Penis (tissue), 1 donor: ENCODE measurements around a stretch of chr5.

DNA sequence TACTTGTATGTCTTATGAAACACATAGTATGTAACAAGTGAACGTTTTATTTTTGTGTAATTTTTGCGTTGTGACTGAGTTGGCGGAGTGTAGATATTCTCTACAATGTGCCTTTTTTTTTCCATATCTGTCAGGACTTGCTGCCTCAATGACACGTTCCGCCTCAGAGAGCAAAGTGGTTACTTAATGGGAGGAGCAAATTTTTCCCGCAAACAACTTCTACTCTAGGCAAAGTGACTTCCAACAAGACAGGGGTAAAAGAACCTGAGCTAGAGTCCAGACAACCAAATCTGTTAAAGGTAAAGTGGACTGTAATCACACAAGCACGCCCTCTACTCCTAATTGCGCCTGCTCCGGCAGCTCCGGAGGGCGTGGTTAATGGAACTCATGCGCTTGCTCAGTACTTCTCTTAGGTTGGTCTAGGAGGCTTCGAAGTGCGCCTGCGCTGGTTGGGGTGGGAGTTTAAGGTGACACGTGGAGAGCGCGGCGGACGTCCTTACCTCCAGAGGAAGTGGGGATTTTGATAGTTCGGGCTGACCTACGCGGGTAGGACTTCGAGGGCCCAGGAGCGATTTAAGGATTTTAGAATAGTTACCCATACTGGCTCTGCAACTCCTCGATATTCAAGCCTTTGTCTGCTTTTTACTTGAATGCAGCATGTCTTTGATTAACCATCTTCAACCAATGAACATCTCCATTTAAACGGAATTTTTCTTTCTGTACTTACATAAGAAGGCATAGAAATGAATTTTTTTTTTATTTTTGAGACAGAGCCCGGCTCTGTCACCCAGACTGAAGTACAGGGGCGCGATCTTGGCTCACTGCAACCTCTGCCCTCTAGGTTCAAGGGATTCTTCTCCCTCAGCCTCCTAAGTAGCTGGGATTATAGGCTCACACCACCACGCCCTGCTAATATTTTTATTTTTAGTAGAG is 590 bp upstream of the RIOK2 start:
- PRO-cap = bidirectional peak, plus-strand start at position 460 of the sequence, minus-strand start at position 355 of the sequence

DNA sequence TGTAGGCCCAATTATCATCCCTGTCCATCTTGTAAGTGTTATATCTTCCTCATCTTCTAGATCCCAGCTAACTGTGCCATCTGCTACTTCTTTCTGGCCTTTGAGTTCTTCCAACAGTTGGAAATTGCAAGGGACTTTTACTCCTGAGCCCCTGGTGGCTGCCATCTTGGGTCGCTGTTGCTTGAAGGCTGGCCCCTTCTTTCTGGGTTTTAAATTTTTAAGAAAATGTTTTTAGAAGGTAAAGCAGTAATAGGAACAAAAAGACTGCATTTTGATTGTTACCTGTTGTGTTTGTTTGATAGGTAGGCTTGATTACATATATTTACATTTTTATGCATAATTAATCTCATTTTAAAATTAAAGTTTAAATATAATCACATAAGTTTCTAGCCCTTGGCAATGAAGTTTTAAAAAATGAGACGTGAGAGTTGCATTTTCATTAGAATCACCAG is 153.9 kb upstream of the RIOK2 start:
- PRO-cap = no peak

- PRO-cap = no peak
These were observed 260.1 kb upstream of the RGMB start for GRCh38 chr5:98513443-98513725.

- PRO-cap = no peak
These were observed 13.8 kb downstream of the RGMB start for GRCh38 chr5:98787241-98787741.

DNA sequence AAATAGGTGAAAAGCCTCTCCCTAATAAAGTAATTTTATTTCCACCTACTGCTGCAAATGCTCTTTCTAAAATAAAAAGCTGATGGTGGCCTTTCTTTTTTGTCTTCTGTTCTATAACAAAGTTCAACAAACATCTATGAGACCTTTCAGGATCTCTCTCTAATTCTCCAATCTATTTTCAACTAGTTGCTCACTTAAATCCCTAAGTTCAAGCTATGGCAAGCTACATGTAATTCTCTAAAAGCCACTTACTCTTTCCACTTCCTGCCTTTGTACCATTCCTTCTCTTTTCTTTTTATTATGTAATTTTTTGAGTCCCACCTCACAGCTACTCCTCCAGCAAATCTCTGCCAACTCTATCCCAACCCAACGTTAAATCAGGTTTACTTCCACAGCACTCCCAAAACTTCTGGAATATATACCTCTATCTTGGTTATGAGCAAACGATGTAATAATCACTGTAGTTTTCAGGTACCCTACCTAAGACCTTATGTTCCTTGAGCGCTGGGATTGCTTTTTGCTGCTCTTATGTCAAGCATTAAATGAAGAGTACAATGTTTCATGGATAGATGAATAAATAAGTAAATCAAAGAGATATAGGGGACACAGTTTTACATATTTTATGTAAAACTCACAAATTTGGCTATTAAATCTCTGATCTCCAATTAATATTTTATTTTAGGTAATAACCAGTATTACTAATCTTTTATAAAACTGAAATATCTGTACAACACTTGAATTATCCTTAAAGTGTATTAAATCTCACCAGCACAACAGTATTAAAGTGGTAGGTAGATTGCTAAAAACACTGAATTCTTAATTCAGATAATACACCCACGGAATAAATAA is 20.6 kb downstream of the CHD1 start:
- PRO-cap = no peak

DNA sequence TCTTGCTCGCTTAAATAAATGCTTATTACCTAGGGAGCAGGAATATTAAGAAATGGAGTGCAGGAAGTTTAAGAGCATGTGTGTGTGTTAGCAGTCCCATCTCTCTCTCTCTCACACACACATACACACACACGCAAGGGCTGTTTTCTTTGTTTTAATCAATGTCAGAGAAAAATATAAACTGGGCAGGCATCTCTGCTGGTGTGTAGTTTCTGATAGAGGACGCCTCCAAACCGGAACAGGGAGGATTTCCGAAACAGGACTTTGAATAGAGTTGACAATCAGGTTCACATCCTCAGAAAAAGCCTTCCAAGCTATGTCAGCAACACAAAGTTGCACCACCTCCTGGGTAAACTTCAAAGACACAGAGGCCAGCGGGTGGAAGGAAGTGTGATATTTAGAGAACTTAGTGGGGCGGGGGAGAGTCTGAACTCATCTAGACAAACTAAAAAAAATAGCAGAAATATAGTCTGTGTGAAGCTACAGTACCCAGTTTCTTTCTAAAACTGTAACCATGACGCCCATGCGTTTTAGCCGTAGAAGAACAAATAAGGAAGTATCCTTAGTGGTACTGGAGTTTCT is 1.2 kb downstream of the ST8SIA4 start:
- PRO-cap = no peak

DNA sequence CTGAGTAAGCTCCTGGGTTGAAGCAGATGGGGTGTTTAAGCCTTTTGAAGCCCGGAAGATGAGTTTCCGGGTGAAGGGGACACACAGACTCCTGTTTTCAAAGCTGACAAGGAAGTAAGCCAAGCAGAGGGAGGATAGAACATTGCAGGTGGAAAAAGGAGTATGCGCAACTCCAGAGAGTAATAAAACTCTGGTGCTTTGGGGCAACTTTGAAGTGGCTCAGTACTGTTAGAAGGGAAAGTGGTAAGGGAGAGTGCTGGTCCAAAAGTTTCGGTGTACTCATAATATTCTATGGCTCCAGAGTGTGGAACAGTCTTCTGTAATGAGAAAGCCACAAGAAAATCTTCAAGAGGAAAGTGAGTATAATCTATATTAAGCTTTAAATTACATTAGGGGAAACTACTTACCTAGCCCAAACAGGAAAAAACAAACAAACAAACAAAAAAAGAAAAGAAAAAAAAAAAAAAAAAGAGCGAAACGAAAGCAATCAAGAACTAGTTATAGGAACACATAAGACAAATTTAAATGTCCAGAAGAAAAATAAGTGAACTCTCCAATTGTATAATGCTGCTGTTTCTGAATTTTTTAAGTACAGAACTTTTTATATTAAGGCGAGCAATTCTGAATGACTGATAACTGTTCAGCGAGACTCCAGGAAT is 2.4 kb upstream of the ST8SIA4 start:
- PRO-cap = no peak

- PRO-cap = no peak
These were observed 353.8 kb downstream of the SLCO4C1 start for GRCh38 chr5:101942283-101942661.

GRCh38 chr5:102789146-102789871 is 34.2 kb downstream of the PAM start:
- PRO-cap = no peak

DNA sequence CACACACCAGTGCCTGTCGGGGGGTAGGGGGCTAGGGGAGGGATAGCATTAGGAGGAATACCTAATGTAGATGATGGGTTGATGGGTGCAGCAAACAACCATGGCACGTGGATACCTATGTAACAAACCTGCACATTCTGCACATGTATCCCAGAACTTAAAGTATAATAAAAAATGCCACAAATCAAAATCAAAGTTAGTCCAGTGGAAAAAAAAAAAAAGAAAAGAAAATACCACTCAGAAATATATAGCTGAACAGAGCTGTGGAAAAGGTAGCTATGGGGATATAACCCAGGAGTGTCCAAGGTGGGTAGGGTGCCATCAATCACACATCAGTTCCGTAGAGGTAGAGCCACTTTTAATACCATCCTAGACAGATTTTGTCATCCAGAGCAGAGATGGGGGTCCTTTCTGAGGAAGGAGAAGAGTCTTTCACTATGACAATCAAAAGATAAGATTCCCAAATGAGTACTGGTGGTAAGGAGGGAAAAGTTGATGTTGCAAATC is 150.8 kb downstream of the GIN1 start:
- PRO-cap = no peak

DNA sequence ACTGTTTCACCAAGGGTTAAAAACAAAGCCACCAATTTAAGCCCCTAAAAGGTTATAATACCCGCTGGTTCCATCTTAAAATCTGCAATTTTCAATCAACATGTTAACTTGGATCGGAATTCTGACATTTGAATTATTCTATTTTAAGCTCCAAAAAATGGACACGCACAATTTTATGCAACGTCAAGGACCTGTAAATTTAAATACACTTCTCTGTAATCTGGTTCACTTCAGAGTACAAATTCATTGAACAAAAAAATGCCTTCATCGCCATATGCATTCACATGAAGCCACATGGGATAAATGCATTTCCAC is 806 bp downstream of the GIN1 start:
- PRO-cap = no peak

DNA sequence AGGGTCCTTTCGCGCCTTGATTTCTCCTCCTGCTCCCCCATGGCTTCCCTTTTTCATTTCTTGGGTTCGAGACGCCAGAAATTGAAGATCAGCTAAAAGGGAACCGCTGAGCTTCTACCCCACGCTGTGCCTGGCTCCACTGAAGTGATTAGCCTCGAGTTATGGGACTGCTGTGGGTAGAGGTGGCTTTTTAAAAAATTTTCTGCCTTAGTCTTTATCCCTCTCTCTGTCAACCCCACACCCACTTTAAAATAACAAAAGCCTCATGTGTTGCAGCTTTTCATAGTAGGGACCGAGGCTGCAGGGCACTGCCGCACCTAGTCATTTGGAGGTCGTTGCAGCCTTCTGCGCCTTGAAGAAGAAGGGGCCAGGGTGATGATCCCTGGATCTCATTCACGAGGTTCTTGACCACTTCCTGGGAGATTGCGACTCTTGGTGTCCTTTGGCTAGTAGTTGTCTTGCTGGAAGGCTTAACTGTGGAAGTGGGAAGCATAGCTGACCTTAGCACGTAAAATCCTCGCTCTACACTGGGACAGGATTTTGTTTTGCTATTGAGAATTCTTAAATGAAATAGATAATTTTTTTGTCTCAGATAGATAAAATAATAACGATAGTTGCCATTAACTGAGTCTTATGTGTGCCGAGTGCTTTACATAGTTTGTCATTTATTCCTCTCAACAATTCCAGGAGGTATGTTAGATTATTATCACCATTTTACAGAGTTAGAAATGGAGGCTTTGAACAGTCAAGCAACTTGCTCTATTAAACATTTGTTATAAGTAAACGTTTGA is 761 bp downstream of the PPIP5K2 start:
- PRO-cap = no peak

GRCh38 chr5:103260090-103260476 is 1.5 kb downstream of the MACIR start:
- PRO-cap = no peak

DNA sequence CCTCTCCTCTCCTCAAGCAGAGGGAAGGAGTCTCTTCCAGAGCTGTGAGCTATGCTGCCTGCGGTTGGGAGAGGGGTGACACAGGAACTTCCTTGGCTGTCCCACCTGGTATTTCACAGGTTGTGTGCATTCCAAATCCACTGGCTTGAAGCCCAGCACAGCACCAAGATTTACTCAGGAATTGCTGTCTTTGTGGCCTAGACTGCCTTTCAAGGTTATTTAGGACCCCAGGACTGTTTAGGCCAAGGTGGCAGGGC is 318.3 kb downstream of the EFNA5 start:
- PRO-cap = no peak

DNA sequence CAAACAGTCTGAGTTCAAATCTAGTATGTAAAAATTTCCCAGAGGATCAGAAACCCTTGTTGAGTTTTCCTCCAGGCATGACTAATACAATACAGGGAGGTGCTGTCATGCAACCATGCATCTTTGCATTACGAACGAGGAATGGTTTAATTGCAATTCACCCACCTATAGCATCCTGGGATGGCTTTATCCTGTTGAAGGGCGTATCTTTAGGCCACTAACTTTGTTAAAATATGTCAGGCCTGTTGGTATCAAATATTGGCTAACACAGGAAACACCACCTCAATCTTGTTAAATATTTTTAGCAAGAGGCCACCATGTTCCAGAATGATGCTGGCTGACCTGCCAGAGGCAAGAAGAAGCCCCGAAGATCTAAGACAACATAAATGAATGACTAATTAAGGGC is 196.3 kb downstream of the EFNA5 start:
- PRO-cap = no peak

DNA sequence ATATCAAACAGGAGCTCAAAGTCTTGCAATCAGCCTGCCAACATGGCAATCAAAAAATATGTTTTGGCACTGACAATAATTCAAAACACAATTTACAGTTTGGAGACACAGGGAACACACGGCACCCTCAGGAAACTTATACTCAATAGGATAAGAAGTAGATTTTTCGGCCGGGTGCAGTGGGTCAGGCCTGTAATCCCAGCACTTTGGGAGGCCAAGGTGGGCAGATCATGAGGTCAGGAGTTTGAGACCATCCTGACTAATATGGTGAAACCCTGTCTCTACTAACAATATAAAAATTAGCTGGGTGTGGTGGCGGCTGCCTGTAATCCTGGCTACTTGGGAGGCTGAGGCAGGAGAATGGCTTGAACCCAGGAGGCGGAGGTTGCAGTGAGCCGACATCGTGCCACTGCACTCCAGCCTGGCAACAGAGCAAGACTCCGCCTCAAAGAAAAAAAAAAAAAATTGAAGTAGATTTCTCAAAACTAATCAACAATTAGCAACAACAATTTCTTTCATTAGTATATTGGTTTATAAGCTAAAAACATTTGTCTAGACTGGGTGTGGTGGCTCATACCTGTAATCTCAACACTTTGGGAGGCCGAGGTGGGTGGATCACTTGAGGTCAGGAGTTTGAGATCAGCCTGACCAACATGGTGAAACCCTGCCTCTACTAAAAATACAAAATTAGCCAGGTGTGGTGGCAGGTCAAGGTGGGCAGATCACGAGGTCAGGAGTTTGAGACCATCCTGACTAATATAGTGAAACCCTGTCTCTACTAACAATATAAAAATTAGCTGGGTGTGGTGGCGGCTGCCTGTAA is 133.9 kb downstream of the EFNA5 start:
- PRO-cap = no peak

GRCh38 chr5:107542334-107542977 is 128.3 kb downstream of the EFNA5 start:
- PRO-cap = no peak

DNA sequence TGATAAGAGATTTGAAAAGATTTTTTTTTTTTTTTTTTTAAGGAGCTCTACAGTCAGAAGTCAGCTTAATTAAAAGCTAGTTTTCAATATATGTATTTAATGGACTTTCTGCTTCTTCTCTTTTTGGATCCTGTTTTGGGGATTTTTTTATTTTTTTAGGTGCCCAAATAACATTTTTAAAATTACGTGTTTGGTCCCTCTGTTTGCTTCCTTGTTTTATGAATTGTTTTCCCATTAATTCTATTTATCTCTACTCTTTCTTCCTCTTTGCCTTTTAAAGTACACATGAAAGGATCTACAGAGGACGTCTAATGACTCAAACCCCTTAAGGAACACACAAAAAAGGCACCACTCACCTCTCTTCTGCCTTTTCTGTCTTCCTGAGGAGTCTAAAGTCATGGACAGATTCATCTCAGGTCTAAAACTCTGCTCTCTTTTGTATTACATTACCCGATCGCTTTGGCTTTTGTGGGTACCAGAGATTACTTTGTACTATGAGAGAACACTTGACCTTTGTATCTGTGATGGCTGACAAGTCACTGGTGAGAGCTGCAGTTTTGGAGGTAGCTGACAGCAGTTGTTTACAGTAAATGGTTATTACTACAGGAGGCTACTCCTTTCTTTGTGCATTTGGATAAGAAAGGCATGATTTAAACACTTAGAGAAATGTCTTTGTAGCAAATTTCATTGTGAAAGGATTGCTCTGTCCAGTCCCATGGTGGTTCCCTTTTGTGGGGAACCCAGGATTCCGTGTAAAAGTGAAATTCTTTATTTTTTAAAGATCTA is 307.4 kb downstream of the FBXL17 start:
- PRO-cap = no peak

DNA sequence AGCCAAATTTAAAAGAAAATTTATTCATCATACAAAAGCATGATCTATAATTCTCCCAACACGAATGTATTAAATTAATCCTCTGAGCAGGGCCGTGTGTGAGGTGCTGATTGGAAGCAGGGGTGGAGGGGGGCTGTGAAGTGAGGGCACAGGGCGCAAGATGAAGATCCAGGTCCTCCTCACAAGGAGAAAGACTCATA is 206.9 kb downstream of the FBXL17 start:
- PRO-cap = no peak

- PRO-cap = no peak
These were observed 216.3 kb downstream of the FER start for GRCh38 chr5:108963788-108964685.